Measurements from ENCODE around the gene KIAA0513.

GRCh38 chr16:84286520-84287201 is 8.0 kb upstream of the WFDC1 start:
- RRBS: 84% methylated on average over 2 of the region's 17 CpGs
CAGE:
- cytosol, long polyA plus RNA: no peak
- long polyA plus RNA: no peak
- nucleus, long polyA plus RNA: no peak

GRCh38 chr16:84298486-84298931 is 3.8 kb downstream of the WFDC1 start:
- RRBS: 92% methylated on average over 2 of the region's 12 CpGs
CAGE:
- cytosol, long polyA plus RNA: no peak
- long polyA plus RNA: no peak
- nucleus, long polyA plus RNA: no peak

- RRBS: no CpG with 5 or more reads among the region's 13 CpGs
CAGE:
- cytosol, long polyA plus RNA: no peak
- long polyA plus RNA: no peak
- nucleus, long polyA plus RNA: no peak
These were observed 26.9 kb upstream of the ATP2C2 start for GRCh38 chr16:84341327-84341890.

DNA sequence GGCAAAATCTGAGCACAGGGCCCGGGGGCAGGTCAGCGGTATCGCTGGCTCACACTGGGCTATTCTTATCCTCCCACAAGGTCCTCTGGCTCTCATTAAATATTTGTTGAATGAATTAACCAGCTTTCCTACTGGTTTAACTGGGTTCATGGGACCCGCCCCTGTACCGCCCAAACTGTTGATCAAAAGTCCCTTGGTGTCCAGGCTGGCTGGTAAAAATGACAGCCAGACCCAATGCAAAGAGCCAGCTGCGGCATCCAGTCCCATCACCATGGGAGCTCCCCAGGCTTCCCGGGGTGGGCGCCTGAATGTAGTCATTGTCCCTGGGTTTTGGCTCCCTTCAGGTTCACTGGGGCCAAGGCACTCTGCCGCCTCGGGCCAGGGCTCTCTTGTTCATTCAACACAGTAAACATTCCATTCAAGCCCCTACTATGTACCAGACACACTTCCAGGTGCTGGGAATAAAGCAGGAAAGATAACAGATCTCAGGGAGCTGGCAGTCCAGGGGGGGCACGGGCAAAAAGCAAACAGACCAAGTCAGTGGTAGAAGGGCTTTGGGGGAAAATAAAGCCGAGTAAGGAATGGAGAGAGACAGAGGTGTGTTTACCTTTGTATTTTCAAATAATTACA is 11.7 kb upstream of the ATP2C2 start:
- RRBS: no CpG with 5 or more reads among the region's 12 CpGs
CAGE:
- cytosol, long polyA plus RNA: no peak
- long polyA plus RNA: no peak
- nucleus, long polyA plus RNA: no peak

DNA sequence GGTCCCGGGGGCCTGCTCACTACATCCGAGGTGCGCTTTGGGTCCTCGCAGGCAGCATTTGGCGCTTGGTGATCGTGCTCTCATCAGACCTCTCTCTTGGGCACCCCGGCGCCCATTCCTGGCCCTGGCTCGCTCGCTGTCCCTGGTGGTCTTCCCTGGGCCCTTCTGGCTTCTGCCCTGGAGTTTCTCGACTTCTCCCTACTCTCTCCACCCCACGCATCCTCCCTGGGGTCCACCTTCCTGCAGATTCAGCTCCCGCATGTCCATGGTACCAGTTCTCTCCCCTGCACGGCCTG is 863 bp upstream of the MEAK7 start:
- RRBS: 83% methylated on average over 5 of the region's 14 CpGs
CAGE:
- cytosol, long polyA plus RNA: no peak
- long polyA plus RNA: no peak
- nucleus, long polyA plus RNA: no peak

- RRBS: no CpG with 5 or more reads among the region's 16 CpGs
CAGE:
- cytosol, long polyA plus RNA: start-site peak on the plus strand at chr16:84565688-84565749, 17 and 37 reads in 2 replicates
- long polyA plus RNA: no peak
- nucleus, long polyA plus RNA: no peak
These were observed 52.3 kb downstream of the COTL1 start for GRCh38 chr16:84565442-84566137.

DNA sequence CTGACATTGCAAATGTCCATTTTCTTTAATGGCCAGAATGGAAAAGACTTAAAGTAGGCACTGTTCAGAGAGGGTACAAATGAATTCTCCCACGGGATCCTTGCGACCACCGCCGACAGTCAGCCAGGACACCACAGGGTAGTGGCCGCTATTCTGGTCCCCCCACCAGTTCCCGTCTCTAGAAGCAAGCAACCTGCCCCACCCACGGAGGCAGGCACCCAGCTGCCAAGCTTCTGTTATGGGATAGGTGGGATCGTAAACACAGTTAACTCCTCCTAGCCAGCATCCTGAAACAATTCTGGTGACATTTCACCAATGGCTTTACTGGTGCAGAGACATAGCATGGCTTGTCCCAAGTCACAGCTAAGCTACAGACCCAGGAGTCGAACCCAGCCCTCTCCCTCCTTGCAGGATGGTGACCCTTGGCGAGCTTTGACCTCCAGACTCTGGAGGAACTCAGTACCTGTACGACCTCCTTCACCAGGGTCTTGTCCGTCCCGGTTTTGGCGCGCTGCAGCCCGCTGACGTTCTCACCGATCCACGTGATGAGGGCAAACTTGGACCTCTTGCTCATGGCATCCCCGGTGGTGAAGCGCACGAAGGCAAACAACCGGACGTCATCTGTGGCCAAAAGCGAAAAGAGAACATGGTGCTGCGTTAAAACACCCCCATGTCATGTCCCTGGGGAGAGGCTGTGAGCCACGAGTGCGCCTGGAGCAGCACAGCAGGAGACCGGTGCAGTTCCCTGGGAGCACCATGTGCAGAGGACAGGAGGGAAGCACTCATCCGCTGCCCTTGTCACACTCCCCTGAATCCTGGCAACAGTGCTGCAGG is 28.0 kb downstream of the COTL1 start:
- RRBS: 98% methylated on average over 9 of the region's 30 CpGs
CAGE:
- cytosol, long polyA plus RNA: no peak
- long polyA plus RNA: no peak
- nucleus, long polyA plus RNA: no peak

DNA sequence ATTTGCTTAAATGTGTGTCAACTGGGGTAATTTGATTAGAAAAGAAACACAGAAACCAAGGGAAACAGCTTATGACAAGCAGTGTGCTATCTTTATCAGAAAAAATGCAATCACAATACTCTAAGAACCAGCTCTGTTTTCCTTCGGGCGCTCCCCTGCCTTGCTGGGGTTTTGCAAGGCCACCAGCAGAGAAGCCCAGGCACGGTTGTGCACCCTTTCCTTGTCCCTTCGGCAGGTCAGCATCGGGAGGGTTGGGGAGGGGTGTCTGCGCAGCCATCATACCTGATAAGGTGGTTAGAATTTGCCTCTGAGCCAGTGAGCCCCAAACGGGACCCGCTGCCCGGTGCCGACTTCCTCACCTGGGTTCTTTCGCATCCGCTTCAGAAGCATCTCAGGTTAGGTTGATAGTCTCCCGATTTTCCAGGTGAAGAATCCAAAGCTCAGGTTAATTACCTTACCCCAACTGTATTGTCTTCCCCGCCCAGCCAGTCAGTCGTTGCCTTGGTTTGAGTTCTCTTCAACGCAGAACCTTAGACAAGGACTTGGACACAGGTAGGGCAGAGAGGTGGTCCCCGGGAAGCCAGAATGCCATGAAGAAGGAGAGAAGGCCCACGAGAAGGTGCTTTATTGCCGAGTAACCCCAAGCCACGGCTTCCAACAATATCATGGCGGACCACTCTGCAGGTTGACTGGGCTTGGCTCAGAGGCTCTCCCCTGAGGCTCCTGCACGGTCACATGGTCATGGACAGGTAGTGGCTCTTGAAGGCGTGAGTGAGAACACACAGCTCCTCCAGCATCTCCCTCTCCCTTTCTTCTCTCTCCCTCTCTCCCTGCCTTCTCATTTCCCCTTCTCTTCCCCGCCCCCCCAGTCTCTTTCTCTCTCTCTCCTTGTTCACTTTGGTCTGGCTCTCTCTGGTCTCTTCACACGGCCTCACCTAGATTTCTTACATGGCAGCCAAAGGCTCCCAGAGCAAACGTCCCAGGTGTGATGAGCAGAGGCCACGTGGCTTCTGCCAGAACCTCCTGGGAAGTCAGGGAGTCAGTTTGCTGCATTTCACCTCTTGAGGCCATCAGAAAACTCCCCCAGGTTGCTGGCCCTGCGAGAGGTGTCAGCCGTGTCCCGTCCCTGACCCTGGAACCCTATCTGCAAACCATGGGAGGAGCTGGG is 19.9 kb downstream of the KLHL36 start:
- RRBS: no CpG with 5 or more reads among the region's 30 CpGs
CAGE:
- cytosol, long polyA plus RNA: no peak
- long polyA plus RNA: no peak
- nucleus, long polyA plus RNA: no peak

DNA sequence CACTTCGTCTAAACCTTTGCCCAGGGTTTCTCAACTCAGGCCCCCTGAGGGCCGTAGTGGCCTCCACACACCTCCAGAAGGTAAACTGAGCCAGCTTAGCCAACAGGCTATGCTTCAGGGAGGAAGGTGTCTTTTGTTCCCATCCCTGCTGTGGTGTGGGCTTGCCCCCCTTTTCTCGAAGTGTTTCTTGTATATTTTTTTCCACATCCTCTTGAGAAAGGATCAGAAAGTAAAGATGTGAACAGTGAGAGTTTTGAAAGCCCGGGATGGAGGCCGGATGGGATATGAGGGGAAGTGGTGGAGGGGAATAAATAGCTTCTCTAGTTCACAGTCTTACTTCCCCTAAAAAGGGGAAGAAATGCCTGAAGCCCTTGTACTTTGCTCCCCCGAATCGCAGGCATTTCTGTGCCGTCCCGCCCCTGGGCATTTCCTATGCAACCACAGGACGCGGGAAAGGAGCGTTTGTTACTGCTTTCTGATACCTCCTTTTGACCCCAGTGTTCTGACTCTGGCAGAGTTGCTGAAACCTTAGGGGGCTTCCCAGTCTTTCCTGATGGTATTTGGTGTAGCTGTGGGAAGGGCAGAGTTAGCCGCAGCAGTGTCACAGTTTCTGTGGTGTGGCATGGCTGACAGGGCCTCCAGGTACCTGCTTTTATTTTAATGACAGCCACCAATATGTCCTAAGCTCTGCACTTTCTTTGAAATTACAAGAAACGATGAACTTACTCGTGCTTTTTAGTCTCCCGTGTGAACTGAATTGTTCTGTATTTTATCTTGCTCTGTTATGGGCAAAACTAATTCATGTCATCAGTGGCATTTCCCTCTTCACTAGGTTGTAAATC is 26.9 kb downstream of the USP10 start:
- RRBS: no CpG with 5 or more reads among the region's 16 CpGs
CAGE:
- cytosol, long polyA plus RNA: no peak
- long polyA plus RNA: no peak
- nucleus, long polyA plus RNA: no peak

DNA sequence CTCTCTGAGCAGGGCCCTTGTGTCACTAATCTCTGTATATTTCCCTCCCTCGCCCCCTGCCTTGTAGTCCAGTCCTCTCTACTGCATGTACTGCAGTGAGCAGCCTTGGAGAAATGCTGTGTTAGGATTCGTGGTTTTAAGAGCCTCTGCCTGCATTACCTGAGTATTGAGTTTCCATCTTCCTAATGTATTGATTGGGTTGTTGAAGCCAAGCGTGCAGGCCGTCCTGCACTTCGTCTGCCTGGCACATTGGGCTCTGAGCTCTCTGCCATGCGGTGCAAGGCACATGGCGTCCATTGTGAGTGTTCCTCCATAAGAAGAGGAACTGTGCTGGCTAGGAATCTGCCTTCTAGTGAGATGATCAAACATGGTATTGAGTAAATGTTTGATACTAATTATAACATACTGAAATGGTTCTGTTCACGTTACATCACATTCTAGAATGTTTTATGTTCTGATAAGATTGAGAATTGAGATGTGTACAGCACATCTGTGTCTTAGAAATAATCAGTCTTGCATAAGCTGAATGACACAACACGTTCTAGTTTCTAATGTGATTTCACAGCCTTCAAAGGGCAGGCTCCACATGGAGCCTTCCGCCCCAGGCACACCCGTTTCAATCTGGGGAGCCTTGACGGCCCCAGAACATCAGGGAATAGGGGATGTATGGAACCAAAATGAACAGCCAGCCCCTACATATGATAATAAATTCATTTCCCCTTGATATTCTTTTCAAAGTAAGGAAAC is 42.8 kb downstream of the USP10 start:
- RRBS: no CpG with 5 or more reads among the region's 12 CpGs
CAGE:
- cytosol, long polyA plus RNA: no peak
- long polyA plus RNA: no peak
- nucleus, long polyA plus RNA: no peak

- RRBS: no CpG with 5 or more reads among the region's 4 CpGs
CAGE:
- cytosol, long polyA plus RNA: no peak
- long polyA plus RNA: no peak
- nucleus, long polyA plus RNA: no peak
These were observed 43.8 kb upstream of the CRISPLD2 start for GRCh38 chr16:84776115-84776318.

GRCh38 chr16:84835622-84836957 is 16.3 kb downstream of the CRISPLD2 start:
- RRBS: no CpG with 5 or more reads among the region's 34 CpGs
CAGE:
- cytosol, long polyA plus RNA: no peak
- long polyA plus RNA: no peak
- nucleus, long polyA plus RNA: no peak

GRCh38 chr16:84837681-84837979 is 17.8 kb downstream of the CRISPLD2 start:
- RRBS: 95% methylated on average over 3 of the region's 10 CpGs
CAGE:
- cytosol, long polyA plus RNA: no peak
- long polyA plus RNA: no peak
- nucleus, long polyA plus RNA: no peak

DNA sequence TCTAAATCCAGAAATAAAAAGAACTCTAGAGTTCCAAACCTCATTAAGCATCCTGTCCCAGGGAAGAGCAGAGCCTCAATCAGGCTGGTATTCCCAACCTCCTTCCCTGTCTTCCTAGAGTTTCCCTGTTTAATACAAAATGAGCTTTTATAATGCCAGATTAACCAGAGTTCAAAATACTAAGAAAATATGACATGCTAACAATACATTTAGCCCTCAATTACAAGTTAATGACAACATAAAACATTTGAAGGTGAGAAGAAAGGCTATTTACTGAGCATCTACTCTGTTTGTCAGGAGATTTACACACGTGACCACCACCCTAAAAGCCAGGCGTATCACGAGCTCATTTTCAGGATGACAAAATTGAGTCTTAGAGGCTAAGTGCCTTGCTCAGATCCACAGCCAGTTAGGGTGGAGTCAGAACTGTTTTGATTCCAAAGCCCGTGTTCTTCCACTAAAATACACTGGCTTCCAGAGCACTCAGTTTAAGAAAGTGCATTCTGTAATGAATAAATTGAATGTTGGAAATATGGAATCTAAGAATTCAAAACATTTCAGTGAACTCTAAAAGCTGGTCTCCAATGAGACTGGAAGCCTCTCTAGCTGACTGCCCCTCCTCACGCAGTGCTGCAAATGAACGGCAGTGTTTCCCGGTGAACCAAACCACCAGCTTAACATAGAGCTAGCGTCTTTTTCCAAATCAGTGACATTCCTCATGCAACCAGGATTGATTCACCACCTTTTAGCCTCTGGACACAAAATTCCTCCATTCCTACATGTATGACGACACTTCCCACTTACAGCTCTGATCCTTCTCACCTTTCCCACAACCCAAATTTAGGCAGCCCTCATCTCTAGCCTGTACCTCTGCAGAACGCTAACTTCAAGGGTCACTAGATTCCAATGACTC is 6.0 kb downstream of the ZDHHC7 start:
- RRBS: no CpG with 5 or more reads among the region's 10 CpGs
CAGE:
- cytosol, long polyA plus RNA: no peak
- long polyA plus RNA: no peak
- nucleus, long polyA plus RNA: no peak

- RRBS: 3% methylated on average over 35 of the region's 90 CpGs
CAGE:
- cytosol, long polyA plus RNA: no peak
- long polyA plus RNA: start-site peak on the plus strand at chr16:85027766-85027772, 66 and 55 reads in 2 replicates
- nucleus, long polyA plus RNA: start-site peak on the plus strand at chr16:85027766-85027771, 171 and 76 reads in 2 replicates
These were observed at the start of gene KIAA0513 for GRCh38 chr16:85027322-85028297. KIAA0513 (plus strand) TSS chr16:85027795.

DNA sequence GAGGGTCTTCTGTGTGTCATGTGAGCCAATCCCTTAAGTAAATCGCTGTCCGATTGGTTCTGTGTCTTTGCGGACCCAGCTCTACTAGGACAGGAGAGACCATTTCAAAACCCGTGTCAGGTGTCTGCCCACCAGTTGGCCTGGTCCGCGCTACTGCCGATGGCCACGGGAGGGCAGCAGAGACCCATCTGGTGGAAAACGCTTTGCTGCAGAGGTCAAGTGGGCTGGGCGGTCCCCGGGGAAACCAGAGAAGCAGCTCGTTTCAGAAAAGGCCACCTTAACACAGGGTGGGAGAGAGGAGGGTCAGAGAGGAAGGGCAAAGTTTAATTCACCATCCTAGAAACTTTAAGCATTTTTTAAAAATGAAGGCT is 2.6 kb upstream of the CIBAR2 start:
- RRBS: no CpG with 5 or more reads among the region's 12 CpGs
CAGE:
- cytosol, long polyA plus RNA: no peak
- long polyA plus RNA: no peak
- nucleus, long polyA plus RNA: no peak

DNA sequence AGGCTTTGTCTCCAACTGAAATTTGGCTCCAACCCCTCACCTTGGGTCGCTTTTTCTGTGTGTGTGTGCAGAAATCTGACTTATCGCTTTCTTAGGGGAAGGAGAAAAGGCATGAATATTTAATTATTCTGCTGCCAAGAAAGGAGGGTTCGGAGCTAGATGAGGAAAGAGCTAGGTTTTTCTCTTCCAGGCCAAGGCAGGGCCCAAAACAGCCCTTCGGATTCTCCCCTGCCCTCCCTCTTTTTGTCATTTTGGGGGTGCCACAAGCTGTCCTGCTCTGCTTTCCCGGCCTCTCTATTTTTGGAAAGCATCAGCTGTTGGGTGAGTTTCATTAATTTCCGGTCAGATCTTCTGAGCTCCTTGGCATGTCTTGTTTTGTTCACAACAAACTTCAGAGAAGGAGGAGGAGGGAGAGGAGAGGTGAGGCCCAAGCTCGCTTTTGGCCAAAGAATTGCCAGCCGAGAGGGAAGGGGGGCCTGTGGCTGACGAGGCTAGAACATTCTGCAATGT is 18.0 kb upstream of the CIBAR2 start:
- RRBS: 50% methylated on average over 1 of the region's 9 CpGs
CAGE:
- cytosol, long polyA plus RNA: no peak
- long polyA plus RNA: no peak
- nucleus, long polyA plus RNA: no peak

DNA sequence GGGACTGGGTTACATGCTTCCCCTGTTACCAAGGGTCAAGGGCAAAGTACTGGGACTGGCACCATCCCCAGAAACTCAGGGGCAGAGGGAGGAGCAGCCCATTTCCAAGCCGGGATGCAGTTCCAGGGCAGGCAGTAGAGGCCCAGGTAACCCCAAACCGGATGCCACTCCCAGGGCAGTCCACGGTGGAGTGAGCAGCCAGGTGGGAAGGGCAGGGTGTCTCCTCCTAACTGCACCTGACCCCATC is 24.7 kb upstream of the CIBAR2 start:
- RRBS: no CpG with 5 or more reads among the region's 3 CpGs
CAGE:
- cytosol, long polyA plus RNA: no peak
- long polyA plus RNA: no peak
- nucleus, long polyA plus RNA: no peak

GRCh38 chr16:85151680-85152090 is 39.4 kb upstream of the CIBAR2 start:
- RRBS: no CpG with 5 or more reads among the region's 9 CpGs
CAGE:
- cytosol, long polyA plus RNA: no peak
- long polyA plus RNA: no peak
- nucleus, long polyA plus RNA: no peak

DNA sequence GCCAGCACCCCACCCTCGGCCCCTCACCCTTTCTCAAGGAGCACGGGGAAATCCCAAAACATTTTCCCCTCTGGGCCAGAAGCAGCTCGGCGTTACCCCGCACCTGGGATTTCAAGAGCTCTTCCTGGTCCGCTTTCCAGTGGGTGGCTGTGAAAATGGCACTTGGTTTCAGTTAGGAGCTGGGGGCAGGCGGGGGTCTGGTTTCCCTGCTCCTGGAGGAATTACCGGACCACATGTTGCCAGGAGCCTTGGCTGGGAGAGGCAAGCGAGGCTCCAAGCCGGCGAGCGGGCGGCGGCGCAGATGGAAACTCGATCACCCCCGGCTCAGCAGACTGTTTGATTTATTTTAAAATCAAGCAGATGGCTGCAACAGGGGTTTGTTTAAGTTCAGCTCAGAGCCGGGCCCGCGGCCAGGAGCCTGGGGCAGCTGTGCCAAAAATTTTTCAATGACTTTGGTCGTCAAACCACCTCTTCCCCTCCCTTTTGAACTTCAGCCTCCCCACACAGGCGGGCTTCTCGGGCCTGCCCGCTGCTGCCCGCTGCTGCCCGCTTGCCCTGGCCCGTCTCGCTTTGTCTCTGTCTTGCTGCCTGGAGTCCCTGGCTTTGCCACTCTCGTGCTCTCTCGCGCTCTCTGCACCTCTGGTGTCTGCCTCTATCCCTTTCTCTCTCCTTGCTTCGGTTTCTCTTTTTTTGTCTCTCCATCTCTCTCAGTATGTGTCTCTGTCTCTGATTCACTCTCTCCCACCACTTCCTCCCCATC is 108.0 kb upstream of the CIBAR2 start:
- RRBS: 2% methylated on average over 11 of the region's 32 CpGs
CAGE:
- cytosol, long polyA plus RNA: no peak
- long polyA plus RNA: no peak
- nucleus, long polyA plus RNA: no peak

All from SK-N-SH (cell line).